K562 (cell line): ENCODE results near the gene SEC61A1.

- RAMPAGE, long total RNA: no peak
- RRBS: no CpG with 5 or more reads among the region's 6 CpGs
PRO-cap:
- standard: no peak
- CoPRO, capped RNA only, 2 experiments: no peak in any of the 2 experiments
- CoPRO, capped and uncapped RNA, 2 experiments: no peak in any of the 2 experiments
- CoPRO, uncapped RNA only, 2 experiments: no peak in any of the 2 experiments
CAGE:
- cytosol, long polyA plus RNA: no peak
- long polyA plus RNA: no peak
- nucleolus, long total RNA: no peak
- nucleus, long polyA plus RNA: no peak
Measured at GRCh38 chr3:127814300-127814848, 7.9 kb downstream of the MGLL start.

GRCh38 chr3:128010133-128010872, 41.9 kb upstream of the SEC61A1 start:
- RAMPAGE, long total RNA: no peak
- RRBS: no CpG with 5 or more reads among the region's 11 CpGs
PRO-cap:
- standard: no peak
- CoPRO, capped RNA only, 2 experiments: no peak in any of the 2 experiments
- CoPRO, capped and uncapped RNA, 2 experiments: no peak in any of the 2 experiments
- CoPRO, uncapped RNA only, 2 experiments: no peak in any of the 2 experiments
CAGE:
- cytosol, long polyA plus RNA: no peak
- long polyA plus RNA: no peak
- nucleolus, long total RNA: no peak
- nucleus, long polyA plus RNA: no peak

DNA sequence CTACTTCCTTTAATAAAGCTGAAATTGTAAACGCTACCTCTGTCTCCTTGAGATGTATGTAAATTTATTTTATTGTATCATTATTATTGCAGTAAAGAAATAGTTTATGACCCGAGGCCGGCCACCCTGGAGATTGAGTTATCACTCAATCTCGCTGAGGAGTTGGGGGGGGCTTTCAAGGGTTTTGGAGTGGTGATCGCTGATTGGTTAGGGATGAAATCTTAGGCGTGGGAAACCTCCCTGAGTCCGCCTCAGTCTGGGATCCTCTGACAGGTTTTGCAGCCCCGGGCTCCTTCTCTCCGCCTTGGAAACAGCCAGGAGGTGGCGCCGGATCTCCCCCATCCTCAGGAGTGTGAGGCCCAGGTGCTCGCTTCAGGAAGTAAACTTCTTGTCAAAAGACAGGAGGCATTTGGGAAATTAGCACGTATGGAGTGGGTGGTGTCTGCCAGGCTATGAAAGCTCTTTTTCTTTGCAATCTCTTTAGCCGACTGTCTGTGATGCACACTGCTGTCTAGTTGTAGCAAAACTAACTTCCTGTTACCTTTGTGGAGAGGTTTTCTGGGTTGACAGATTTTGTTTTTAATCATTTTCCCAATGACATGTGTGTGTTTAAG, 41.1 kb upstream of the SEC61A1 start:
- RAMPAGE, long total RNA: no peak
- RRBS: no CpG with 5 or more reads among the region's 14 CpGs
PRO-cap:
- standard: no peak
- CoPRO, capped RNA only, 2 experiments: no peak in any of the 2 experiments
- CoPRO, capped and uncapped RNA, 2 experiments: no peak in any of the 2 experiments
- CoPRO, uncapped RNA only, 2 experiments: no peak in any of the 2 experiments
CAGE:
- cytosol, long polyA plus RNA: no peak
- long polyA plus RNA: no peak
- nucleolus, long total RNA: no peak
- nucleus, long polyA plus RNA: no peak

DNA sequence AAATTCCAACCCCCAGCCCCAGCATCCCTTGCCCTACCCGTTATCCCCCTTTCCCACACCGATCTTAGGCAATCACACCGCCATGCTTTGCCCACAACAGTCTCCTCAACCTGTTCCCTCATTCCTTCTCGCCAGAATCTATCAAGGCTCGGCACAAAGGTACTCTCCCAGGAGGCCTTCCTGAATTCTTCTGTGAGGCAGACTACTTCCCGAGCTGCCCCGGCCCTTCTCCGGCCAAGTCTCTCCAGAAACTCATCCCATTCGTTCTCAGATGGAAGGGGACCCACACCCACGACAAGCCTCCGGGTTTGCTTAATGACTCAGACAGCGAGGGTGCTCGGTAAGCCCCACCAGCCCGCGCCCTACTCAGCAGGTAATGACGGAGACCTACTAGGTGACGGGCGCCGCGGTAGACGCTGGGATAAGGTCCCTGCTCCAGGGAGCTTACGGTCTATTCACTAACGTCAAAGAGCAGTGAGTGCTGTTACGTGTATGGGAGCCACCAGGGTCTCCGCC, 608 bp upstream of the SEC61A1 start:
- RAMPAGE, long total RNA: no peak
- RRBS: 3% methylated on average over 4 of the region's 25 CpGs
PRO-cap:
- standard: no peak
- CoPRO, capped RNA only, 2 experiments: no peak in any of the 2 experiments
- CoPRO, capped and uncapped RNA, 2 experiments: no peak in any of the 2 experiments
- CoPRO, uncapped RNA only, 2 experiments: no peak in any of the 2 experiments
CAGE:
- cytosol, long polyA plus RNA: no peak
- long polyA plus RNA: no peak
- nucleolus, long total RNA: no peak
- nucleus, long polyA plus RNA: no peak

DNA sequence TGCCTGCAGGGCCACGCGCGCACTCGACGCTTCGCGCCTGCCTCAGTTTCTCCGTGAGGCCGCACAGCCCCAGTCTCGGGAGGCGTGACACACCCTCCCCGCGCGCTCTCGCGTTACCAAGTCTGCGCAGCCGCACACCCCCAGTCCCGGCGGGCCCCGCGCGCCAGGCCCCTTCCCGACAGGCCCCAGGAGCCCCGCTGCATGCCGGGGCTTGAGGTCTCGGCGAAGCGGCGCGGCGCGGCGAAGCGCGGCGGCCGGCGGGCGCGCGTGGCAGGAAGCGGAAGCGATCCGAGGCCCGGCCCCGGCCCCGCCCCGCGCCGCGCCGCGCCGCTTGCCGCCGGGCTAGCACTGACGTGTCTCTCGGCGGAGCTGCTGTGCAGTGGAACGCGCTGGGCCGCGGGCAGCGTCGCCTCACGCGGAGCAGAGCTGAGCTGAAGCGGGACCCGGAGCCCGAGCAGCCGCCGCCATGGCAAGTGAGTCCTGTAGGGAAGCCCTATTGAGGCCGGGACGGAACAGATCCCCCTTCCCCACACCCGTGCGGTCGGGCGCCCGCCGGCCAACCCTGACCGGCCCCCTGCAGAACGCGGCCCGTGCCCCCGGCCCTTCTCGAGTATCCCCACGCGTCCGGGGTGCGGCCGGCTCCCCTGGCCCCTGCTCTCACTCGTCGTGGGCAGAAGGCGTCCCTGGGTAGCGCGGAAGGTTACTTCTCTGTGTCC, at the start of gene SEC61A1:
SEC61A1 (plus strand) TSS at position 351 of the 716 bp plus-strand sequence.
- RAMPAGE, long total RNA: start-site peak on the plus strand centred at position 369 of the sequence, 110 bp wide, 1,781 and 1,228 reads in 2 replicates
- RRBS: 2% methylated on average over 51 of the region's 97 CpGs
PRO-cap:
- standard: bidirectional peak, plus-strand start at position 348 of the sequence, minus-strand start at position 115 of the sequence
- CoPRO, capped RNA only, 2 experiments: peak in 2 of 2 experiments; most common plus-strand start position 348 of the sequence (in 2); most common minus-strand start position 115 of the sequence (in 2)
- CoPRO, capped and uncapped RNA, 2 experiments: peak in 2 of 2 experiments; most common plus-strand start position 351 of the sequence (in 1); most common minus-strand start position 115 of the sequence (in 1)
- CoPRO, uncapped RNA only, 2 experiments: peak in 1 of 2 experiments; most common plus-strand start position 348 of the sequence (in 1); most common minus-strand start position 124 of the sequence (in 1)
CAGE:
- cytosol, long polyA plus RNA: start-site peak on the plus strand centred at position 366 of the sequence, 106 bp wide, 524 and 281 reads in 2 replicates
- long polyA plus RNA: start-site peak on the plus strand centred at position 353 of the sequence, 56 bp wide, 150 and 198 reads in 2 replicates
- nucleolus, long total RNA: no peak
- nucleus, long polyA plus RNA: start-site peak on the plus strand centred at position 355 of the sequence, 56 bp wide, 372 and 292 reads in 2 replicates

- RAMPAGE, long total RNA: no peak
- RRBS: no CpG with 5 or more reads among the region's 4 CpGs
PRO-cap:
- standard: no peak
- CoPRO, capped RNA only, 2 experiments: no peak in any of the 2 experiments
- CoPRO, capped and uncapped RNA, 2 experiments: no peak in any of the 2 experiments
- CoPRO, uncapped RNA only, 2 experiments: peak in 2 of 2 experiments; most common plus-strand start chr3:128061481 (in 1); most common minus-strand start chr3:128061716 (in 1)
CAGE:
- cytosol, long polyA plus RNA: no peak
- long polyA plus RNA: no peak
- nucleolus, long total RNA: no peak
- nucleus, long polyA plus RNA: no peak
Measured at GRCh38 chr3:128061329-128062302, 9.4 kb downstream of the SEC61A1 start.

DNA sequence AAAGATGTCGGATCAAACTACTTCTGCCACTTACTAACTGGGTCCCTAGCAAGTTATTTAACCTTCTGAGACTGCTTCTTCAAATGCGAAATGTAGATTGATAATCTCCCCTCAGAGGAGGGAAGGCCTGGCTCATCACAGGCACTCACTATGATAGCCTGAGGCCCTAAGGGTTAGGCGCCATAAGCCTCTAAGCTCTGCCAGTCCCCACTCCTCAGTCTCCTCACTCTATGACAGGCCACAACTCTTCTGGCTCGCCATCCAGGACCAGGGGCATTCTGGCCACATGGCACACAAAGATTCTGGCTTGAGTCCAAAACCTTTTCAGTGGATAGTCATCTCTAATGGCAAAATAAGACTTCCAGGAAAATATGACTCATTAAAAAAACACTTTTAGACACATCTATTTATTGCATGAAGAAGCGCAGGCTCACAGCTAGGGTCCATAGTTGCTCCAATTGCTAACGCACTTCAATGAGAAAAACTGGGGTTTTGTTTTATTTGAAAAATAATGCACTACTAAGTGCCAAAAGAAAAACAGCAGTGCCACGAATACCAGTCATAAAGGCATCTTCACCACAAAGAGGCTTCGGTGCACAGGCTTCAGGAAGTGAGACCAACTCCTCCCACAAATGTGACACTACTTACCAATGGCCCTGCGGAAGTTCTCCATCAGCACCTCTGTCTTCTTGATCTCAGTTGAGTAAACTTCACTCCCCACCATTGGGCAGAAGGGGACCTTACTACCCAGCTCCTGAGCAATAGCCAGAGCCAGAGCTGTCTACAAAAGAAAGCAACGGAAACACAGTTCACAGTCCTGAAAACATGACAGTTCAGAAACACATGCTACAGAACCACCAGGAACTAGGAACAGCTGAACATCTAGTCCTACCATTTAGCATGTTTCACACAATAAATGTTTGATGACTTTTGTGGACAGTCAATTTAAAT, 11.1 kb downstream of the RUVBL1 start:
- RAMPAGE, long total RNA: no peak
- RRBS: no CpG with 5 or more reads among the region's 10 CpGs
PRO-cap:
- standard: no peak
- CoPRO, capped RNA only, 2 experiments: no peak in any of the 2 experiments
- CoPRO, capped and uncapped RNA, 2 experiments: no peak in any of the 2 experiments
- CoPRO, uncapped RNA only, 2 experiments: no peak in any of the 2 experiments
CAGE:
- cytosol, long polyA plus RNA: no peak
- long polyA plus RNA: no peak
- nucleolus, long total RNA: no peak
- nucleus, long polyA plus RNA: no peak

GRCh38 chr3:128235315-128236087, 82.2 kb downstream of the EEFSEC start:
- RAMPAGE, long total RNA: no peak
- RRBS: no CpG with 5 or more reads among the region's 17 CpGs
PRO-cap:
- standard: no peak
- CoPRO, capped RNA only, 2 experiments: no peak in any of the 2 experiments
- CoPRO, capped and uncapped RNA, 2 experiments: no peak in any of the 2 experiments
- CoPRO, uncapped RNA only, 2 experiments: no peak in any of the 2 experiments
CAGE:
- cytosol, long polyA plus RNA: no peak
- long polyA plus RNA: no peak
- nucleolus, long total RNA: no peak
- nucleus, long polyA plus RNA: no peak

GRCh38 chr3:128254968-128255474, 101.7 kb downstream of the EEFSEC start:
- RAMPAGE, long total RNA: no peak
- RRBS: no CpG with 5 or more reads among the region's 8 CpGs
PRO-cap:
- standard: no peak
- CoPRO, capped RNA only, 2 experiments: no peak in any of the 2 experiments
- CoPRO, capped and uncapped RNA, 2 experiments: no peak in any of the 2 experiments
- CoPRO, uncapped RNA only, 2 experiments: no peak in any of the 2 experiments
CAGE:
- cytosol, long polyA plus RNA: no peak
- long polyA plus RNA: no peak
- nucleolus, long total RNA: no peak
- nucleus, long polyA plus RNA: no peak

GRCh38 chr3:128366301-128366582, 100.4 kb downstream of the DNAJB8 start:
- RAMPAGE, long total RNA: no peak
- RRBS: no CpG with 5 or more reads among the region's 2 CpGs
PRO-cap:
- standard: no peak
- CoPRO, capped RNA only, 2 experiments: no peak in any of the 2 experiments
- CoPRO, capped and uncapped RNA, 2 experiments: no peak in any of the 2 experiments
- CoPRO, uncapped RNA only, 2 experiments: no peak in any of the 2 experiments
CAGE:
- cytosol, long polyA plus RNA: no peak
- long polyA plus RNA: no peak
- nucleolus, long total RNA: no peak
- nucleus, long polyA plus RNA: no peak

DNA sequence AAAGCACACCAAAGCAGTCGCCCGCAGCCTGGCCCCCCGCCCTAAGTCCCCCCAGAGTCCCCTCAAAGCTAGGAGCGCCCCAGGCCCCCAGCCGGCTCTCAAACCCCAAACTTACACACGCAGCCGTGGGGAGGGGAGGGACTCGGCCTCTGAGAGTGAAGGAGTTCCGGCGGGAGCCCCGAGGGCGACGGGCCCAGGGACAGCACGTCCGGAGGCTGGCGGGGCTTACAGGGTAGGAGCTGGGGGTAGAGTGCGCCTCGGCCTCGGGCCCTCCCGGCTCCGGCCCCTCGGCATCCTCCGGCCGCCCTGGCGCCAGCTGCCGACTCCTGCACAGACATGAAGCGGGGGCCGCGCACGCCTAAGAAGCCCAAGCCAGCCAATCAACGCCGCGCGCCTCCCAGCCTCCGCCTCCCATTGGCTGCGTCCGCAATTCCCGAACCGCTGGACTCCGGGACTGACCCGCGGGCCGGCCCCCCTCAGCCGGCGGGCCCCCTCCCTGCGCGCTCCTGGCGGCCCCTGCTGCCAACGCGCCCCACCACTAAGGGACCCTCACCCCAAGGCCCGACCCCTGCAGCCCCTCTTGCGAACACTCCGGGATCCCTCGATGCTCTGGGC, 5.3 kb downstream of the GATA2 start:
- RAMPAGE, long total RNA: start-site peak on the minus strand centred at position 322 of the sequence, 31 bp wide, 428 and 37 reads in 2 replicates
- RRBS: 2% methylated on average over 18 of the region's 54 CpGs
PRO-cap:
- standard: bidirectional peak, plus-strand start at position 479 of the sequence, minus-strand start at position 336 of the sequence
- CoPRO, capped RNA only, 2 experiments: peak in 2 of 2 experiments; most common plus-strand start position 479 of the sequence (in 2); most common minus-strand start position 336 of the sequence (in 2)
- CoPRO, capped and uncapped RNA, 2 experiments: peak in 2 of 2 experiments; most common plus-strand start position 493 of the sequence (in 1); most common minus-strand start position 336 of the sequence (in 2)
- CoPRO, uncapped RNA only, 2 experiments: peak in 2 of 2 experiments; most common plus-strand start position 299 of the sequence (in 1); most common minus-strand start position 334 of the sequence (in 2)
CAGE:
- cytosol, long polyA plus RNA: start-site peak on the minus strand centred at position 310 of the sequence, 9 bp wide, 47 and 21 reads in 2 replicates
- long polyA plus RNA: start-site peak on the minus strand centred at position 319 of the sequence, 41 bp wide, 73 and 17 reads in 2 replicates
- nucleolus, long total RNA: no peak
- nucleus, long polyA plus RNA: no peak

GRCh38 chr3:128488211-128489066, 4.6 kb downstream of the GATA2 start:
- RAMPAGE, long total RNA: start-site peak on the minus strand at chr3:128488494-128488554, 59 and 42 reads in 2 replicates
- RRBS: 3% methylated on average over 15 of the region's 53 CpGs
PRO-cap:
- standard: bidirectional peak, plus-strand start at chr3:128488611, minus-strand start at chr3:128488518
- CoPRO, capped RNA only, 2 experiments: peak in 2 of 2 experiments; most common plus-strand start chr3:128488611 (in 1); most common minus-strand start chr3:128488518 (in 2)
- CoPRO, capped and uncapped RNA, 2 experiments: peak in 2 of 2 experiments; most common plus-strand start chr3:128488611 (in 2); most common minus-strand start chr3:128488518 (in 1)
- CoPRO, uncapped RNA only, 2 experiments: no peak in any of the 2 experiments
CAGE:
- cytosol, long polyA plus RNA: start-site peak on the plus strand at chr3:128488332-128488661, 24 and 42 reads in 2 replicates; start-site peak on the minus strand at chr3:128488475-128488554, 62 and 37 reads in 2 replicates
- long polyA plus RNA: start-site peak on the plus strand at chr3:128488528-128488661, 23 and 41 reads in 2 replicates
- nucleolus, long total RNA: no peak
- nucleus, long polyA plus RNA: start-site peak on the minus strand at chr3:128488510-128488560, 33 and 50 reads in 2 replicates

DNA sequence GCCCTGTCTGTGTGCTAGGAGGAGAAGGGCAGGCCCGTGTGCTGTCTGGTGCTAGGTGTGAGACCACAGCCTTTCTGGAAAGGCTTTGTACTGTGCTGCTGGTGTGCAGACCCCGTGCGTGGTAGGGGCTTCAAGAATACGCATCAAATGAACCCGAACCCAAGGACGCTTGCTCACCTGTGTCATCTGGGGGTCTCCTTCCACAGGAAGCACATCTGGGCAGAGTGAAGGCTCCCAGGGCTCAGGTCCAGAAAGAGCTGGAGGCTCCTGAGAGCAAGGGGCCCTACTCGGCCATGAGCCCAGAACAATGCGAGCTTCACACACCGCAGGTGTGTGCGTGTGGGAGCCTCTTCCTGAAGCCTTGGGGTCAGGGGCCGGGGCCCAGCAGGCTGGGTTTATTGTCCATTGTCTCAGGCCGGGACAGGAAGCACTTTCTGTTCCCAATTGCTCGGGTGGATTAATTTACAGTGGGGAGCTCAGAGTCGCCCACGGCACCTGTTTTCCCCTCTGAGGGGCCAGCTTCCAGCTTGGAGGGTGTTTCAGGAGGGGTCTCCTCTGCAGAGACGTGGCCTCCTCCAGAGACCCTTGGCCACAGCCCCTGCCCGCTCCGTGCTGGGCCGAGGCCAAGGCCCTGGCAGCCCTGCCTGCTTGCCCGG, 74.9 kb downstream of the RPN1 start:
- RAMPAGE, long total RNA: no peak
- RRBS: no CpG with 5 or more reads among the region's 20 CpGs
PRO-cap:
- standard: no peak
- CoPRO, capped RNA only, 2 experiments: no peak in any of the 2 experiments
- CoPRO, capped and uncapped RNA, 2 experiments: no peak in any of the 2 experiments
- CoPRO, uncapped RNA only, 2 experiments: no peak in any of the 2 experiments
CAGE:
- cytosol, long polyA plus RNA: no peak
- long polyA plus RNA: no peak
- nucleolus, long total RNA: no peak
- nucleus, long polyA plus RNA: no peak

GRCh38 chr3:128605284-128605633, 45.4 kb downstream of the RPN1 start:
- RAMPAGE, long total RNA: no peak
- RRBS: no CpG with 5 or more reads among the region's 5 CpGs
PRO-cap:
- standard: no peak
- CoPRO, capped RNA only, 2 experiments: no peak in any of the 2 experiments
- CoPRO, capped and uncapped RNA, 2 experiments: no peak in any of the 2 experiments
- CoPRO, uncapped RNA only, 2 experiments: no peak in any of the 2 experiments
CAGE:
- cytosol, long polyA plus RNA: no peak
- long polyA plus RNA: no peak
- nucleolus, long total RNA: no peak
- nucleus, long polyA plus RNA: no peak

DNA sequence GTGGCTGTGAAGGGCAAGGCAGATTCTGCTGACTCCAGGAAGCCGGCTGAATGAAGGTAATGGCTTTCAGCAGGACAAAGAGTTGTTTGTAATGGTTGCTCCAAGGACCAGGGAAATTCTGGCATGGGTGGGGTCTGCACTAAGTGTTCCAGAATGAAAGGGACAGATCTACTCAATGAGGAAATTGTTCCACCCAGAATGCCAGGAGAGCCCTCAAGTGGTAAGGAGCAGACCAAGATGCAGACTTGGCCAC, 70.7 kb upstream of the ACAD9 start:
- RAMPAGE, long total RNA: no peak
- RRBS: no CpG with 5 or more reads among the region's 1 CpG
PRO-cap:
- standard: no peak
- CoPRO, capped RNA only, 2 experiments: no peak in any of the 2 experiments
- CoPRO, capped and uncapped RNA, 2 experiments: no peak in any of the 2 experiments
- CoPRO, uncapped RNA only, 2 experiments: no peak in any of the 2 experiments
CAGE:
- cytosol, long polyA plus RNA: no peak
- long polyA plus RNA: no peak
- nucleolus, long total RNA: no peak
- nucleus, long polyA plus RNA: no peak

DNA sequence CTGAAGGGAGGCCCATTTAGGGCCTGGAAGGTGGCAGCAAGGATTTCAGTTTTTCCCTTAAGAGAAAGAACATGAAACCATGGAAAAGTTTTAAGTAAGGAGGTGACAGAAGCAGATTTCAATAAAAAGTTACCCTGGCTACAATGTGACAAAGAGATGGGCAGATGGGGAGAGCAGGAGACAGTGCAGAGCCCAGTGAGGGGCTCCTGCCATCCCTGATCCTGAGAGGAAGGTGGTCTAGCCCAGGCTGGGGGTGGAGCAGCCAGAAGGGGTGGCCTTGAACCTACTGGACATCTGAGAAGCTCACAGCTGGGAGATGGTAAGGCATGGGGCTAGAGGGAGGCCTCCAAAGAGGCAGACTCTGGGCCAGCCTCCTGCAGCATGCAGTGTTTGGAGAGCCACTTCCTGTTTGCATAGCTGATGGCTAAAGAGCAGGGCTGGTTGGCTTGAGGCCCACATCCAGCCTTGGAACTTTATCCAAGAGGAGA, 4.4 kb downstream of the EFCC1 start:
- RAMPAGE, long total RNA: no peak
PRO-cap:
- standard: no peak
- CoPRO, capped RNA only, 2 experiments: no peak in any of the 2 experiments
- CoPRO, capped and uncapped RNA, 2 experiments: no peak in any of the 2 experiments
- CoPRO, uncapped RNA only, 2 experiments: no peak in any of the 2 experiments
CAGE:
- cytosol, long polyA plus RNA: no peak
- long polyA plus RNA: no peak
- nucleolus, long total RNA: no peak
- nucleus, long polyA plus RNA: no peak

GRCh38 chr3:129087819-129088330, 27.3 kb downstream of the GP9 start:
- RAMPAGE, long total RNA: no peak
- RRBS: no CpG with 5 or more reads among the region's 13 CpGs
PRO-cap:
- standard: no peak
- CoPRO, capped RNA only, 2 experiments: no peak in any of the 2 experiments
- CoPRO, capped and uncapped RNA, 2 experiments: no peak in any of the 2 experiments
- CoPRO, uncapped RNA only, 2 experiments: no peak in any of the 2 experiments
CAGE:
- cytosol, long polyA plus RNA: no peak
- long polyA plus RNA: no peak
- nucleolus, long total RNA: no peak
- nucleus, long polyA plus RNA: no peak

DNA sequence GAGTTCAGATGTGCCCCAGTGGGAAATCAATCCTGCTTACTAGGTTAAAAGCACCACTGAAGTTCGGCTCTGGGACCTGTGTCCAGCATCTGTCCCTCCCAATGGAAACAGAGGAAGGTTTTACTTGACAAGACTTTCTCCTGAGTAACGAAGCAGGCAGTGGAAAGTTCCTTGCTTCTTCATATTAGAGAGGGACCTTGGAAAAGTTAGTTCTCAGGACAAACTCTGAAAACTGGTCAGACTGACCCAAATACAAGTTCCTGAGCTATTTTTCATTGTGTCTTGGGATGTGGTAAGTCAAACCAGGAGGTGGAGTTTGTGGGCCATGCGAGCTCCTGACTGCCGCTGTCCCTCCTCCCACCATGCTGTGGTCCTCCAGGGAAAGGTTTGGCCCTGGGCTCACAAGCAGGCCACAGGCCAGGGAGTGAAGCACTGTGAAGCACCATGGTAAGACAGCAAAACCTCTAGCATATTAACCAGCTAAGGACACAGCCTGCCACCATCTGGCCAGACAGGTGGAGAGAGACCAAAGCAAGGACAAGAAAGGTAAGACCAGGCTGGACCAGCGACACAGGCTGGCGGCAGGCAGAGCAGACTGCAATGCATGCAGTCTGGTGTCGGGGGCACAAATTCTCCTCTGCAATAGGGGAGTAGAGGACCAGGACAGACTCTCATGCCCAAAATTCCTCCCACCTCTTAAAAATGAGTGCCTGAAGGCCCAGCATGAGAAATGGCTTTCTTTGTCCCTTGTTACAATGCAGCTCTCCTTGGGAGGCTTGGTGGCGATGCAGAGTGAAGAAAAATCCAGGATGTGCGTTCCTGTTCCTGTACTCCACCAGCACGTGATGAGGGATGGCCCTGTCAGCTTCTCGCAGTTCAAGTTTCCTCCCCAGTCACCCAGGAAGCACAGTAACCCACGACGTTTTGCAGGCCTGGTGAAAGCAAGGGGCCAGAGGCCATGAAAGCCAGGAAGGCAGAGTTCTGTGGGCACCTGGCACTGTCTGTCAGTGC, 15.2 kb downstream of the RAB43 start:
- RAMPAGE, long total RNA: no peak
- RRBS: no CpG with 5 or more reads among the region's 13 CpGs
PRO-cap:
- standard: no peak
- CoPRO, capped RNA only, 2 experiments: no peak in any of the 2 experiments
- CoPRO, capped and uncapped RNA, 2 experiments: no peak in any of the 2 experiments
- CoPRO, uncapped RNA only, 2 experiments: no peak in any of the 2 experiments
CAGE:
- cytosol, long polyA plus RNA: no peak
- long polyA plus RNA: no peak
- nucleolus, long total RNA: no peak
- nucleus, long polyA plus RNA: no peak